Left lung (tissue), 1 donor: ENCODE data around the genes TREM1 and FOXP4.

GRCh38 chr6:39496860-39497317, 174.4 kb upstream of the KCNK16 start:
- PRO-cap: no peak

DNA sequence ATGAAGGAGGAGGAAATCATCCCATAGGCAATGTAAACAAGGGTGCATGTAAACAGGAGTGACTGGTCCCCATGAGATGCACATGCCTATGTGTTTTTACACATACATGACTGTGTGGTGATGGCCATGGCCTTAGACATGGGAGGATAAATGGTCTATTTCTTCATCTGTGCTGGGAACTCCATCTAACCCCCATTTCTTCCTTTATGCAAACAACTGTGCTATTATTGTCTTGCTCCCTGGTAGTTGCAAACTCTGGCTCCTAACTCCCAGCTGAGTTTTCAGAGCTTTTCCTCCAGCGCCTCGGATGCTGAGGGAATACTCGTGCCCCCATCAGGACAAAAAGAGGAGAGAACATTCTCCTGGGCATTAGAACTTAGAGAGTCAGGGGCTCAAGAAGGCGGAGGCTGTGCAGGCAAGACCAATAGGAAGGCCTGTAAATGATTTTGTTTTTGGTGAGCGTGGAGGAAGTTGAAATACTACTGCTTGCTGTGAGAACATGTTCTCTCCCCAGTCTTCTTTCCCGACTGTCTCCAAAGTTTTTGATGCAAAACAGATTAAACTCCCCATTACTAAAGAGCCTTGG, 2.1 kb downstream of the DAAM2 start:
- PRO-cap: no peak

- PRO-cap: no peak
Observed at GRCh38 chr6:39932891-39933602, 1.2 kb downstream of the MOCS1 start.

GRCh38 chr6:40997272-40997969, 41.6 kb downstream of the UNC5CL start:
- PRO-cap: unidirectional peak, plus-strand start at chr6:40997846

- PRO-cap: no peak
Observed at GRCh38 chr6:40998462-40999073, 40.5 kb downstream of the UNC5CL start.

DNA sequence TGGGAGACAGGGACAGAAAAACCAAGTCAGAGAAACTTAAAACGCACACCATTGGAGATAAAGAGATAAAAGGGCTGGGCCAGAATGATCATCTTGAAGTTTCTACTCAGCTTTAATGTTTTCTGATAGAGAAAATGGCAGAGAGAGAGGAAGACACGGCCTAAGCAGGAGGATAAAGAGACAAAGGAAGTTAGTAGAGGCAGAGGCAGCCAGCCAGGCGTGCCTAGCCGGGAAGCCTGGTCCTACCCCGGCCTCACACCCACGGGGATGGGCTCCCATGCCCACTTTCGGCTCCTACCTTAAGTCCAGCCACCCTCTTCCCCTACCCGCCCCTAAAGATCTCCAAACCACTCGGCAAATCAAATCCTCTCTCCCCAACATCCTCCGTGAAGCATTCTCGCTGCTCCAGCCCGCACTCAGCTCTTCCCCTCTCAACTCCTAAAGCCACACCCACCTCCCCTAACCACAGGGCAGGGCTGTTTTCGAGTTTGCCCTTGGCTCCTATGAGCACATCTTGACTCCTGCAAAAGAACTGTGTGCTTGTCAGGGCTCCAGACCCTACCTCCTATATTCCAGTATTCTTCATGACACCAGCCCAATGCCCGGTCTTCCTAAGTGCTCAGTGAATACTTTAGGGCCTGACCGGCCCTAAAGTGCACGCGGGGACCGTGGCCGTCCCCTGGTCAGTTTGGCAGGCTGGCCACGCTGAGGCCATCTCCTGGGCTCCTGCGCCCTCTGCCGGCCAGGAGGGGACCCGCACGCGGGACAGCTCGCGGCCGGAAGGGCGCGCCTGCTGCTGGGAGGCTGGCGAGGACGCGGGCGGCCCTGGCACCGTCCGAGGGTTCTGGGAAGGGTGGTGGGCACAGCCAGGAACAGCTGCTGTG, 11.4 kb downstream of the UNC5CL start:
- PRO-cap: bidirectional peak, plus-strand start at position 510 of the sequence, minus-strand start at position 433 of the sequence; bidirectional peak, plus-strand start at position 773 of the sequence, minus-strand start at position 690 of the sequence

DNA sequence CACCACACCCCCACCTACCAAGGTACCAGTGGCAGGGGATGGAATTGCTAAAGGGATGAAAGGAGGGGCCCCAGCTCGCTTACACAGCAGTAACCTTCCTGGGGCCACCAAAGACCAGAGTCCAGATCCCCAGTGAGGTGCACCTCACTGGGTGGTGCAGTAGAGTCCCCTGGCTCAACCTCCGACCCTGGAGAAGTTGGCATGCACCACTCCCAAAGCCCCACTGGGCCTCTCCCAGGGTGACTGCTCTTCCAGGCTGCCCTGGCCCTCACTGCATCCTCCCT, 821 bp downstream of the UNC5CL start:
- PRO-cap: no peak

- PRO-cap: bidirectional peak, plus-strand start at chr6:41072029, minus-strand start at chr6:41071885
Observed at GRCh38 chr6:41071767-41072180, 382 bp downstream of the OARD1 start.

GRCh38 chr6:41135793-41136659, 18.1 kb downstream of the TREML1 start:
- PRO-cap: no peak

- PRO-cap: unidirectional peak, minus-strand start at chr6:41286679
Observed at GRCh38 chr6:41286255-41287332, at the start of gene TREM1. TREM1 (minus strand) TSS chr6:41286682.

DNA sequence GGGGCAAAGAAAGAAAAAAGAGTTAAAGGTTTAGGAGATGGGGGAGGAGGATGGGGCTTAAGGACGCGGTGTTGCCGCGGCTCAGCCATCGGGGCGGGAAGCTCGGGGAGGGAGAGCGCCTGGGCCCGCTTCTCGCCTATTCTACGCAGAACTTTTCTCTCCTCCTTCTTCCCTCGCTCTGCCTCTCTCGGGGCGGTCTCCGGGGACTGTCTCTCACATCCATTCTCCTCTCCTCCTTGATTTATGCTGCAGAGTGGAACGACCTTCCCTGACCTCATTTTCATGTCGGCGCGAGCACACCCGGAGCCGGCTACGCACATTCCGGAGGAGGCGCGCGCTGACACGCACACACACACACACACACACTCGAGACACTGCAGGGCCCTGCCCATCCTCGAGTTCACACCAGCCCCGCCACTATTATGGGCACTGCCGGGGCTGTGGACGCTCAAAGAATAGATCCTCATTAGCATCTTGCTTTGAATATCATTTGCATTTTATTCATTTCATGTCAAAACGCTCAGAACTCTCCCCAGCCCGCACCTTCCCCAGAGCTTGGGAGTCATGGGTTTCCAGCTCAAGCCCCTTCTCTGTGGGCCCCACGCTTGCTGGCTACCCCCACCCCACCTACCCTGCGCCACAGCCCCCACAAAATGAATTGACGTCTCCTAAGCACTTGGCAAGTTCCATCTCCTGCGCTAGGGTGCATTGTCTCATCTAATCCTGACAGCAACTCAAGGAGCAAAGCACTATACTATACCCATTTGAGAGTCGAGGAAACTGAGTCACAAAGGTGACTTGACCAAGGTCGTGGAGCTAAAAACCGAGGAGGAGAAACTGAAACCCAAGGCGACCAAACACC, 36.8 kb downstream of the NCR2 start:
- PRO-cap: no peak

DNA sequence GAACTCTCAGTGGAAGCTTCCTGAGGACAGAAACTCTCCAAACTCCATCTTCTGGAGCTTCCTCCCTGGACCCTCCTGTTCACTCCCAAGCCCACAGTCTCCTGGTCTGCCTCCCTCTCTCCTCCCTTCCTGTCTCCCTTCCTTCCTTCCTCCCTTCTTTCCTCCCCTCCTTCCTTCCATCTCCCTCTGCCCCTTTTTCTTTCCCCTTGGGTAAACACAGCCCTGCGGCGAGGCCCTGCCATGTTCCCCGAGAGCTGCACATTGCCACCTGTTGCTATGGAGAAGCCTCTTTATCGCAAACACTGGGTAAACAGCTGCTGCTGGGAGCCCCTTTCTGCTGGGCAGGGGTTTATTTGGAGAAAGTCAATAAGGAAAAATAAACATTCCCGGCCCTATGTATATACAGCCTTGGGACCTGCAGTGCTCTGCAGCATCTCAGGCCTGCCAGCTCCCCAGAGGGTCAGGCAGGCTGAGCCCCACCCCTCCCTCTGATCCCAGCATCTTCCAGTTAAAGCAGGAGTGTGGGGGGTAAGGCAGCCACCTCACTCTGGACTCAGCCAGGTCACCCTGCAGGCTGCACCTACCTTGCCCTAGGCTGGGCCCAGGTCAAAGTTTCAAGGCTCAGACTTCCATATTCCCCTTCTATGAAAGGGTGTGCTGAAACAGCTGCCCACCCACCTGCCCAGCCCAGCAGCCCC, 89.4 kb upstream of the FOXP4 start:
- PRO-cap: no peak

DNA sequence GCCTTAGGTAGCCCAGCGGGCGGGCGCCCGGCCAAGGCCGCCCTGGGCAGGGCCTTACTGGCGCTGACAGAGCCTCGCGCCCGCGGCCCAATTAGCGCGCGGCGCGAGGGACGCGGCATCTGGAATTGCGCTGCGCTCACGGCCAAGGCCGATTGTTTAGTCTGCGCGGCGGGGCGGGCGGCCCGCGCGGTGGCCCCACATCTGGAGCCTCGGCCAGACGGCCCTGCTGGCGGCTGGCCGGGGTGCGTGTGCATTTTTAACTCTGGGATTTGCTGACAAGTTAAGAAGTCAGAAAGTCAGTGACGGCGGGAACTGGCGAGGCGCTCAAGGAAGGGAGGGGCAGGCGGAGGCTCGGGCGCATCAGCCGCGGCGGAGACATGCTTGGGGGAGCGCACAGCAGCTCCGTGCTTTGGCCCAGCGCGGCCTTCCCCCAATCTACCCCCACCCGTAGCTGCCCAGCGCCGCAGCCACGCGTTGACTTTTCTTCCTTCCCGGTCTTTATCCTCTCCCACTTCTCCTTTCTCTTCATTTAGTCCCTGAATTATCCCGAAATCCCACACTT, 41.0 kb upstream of the FOXP4 start:
- PRO-cap: bidirectional peak, plus-strand start at position 159 of the sequence, minus-strand start outside the sequence

- PRO-cap: no peak
Observed at GRCh38 chr6:41517895-41518456, 28.2 kb upstream of the FOXP4 start.

DNA sequence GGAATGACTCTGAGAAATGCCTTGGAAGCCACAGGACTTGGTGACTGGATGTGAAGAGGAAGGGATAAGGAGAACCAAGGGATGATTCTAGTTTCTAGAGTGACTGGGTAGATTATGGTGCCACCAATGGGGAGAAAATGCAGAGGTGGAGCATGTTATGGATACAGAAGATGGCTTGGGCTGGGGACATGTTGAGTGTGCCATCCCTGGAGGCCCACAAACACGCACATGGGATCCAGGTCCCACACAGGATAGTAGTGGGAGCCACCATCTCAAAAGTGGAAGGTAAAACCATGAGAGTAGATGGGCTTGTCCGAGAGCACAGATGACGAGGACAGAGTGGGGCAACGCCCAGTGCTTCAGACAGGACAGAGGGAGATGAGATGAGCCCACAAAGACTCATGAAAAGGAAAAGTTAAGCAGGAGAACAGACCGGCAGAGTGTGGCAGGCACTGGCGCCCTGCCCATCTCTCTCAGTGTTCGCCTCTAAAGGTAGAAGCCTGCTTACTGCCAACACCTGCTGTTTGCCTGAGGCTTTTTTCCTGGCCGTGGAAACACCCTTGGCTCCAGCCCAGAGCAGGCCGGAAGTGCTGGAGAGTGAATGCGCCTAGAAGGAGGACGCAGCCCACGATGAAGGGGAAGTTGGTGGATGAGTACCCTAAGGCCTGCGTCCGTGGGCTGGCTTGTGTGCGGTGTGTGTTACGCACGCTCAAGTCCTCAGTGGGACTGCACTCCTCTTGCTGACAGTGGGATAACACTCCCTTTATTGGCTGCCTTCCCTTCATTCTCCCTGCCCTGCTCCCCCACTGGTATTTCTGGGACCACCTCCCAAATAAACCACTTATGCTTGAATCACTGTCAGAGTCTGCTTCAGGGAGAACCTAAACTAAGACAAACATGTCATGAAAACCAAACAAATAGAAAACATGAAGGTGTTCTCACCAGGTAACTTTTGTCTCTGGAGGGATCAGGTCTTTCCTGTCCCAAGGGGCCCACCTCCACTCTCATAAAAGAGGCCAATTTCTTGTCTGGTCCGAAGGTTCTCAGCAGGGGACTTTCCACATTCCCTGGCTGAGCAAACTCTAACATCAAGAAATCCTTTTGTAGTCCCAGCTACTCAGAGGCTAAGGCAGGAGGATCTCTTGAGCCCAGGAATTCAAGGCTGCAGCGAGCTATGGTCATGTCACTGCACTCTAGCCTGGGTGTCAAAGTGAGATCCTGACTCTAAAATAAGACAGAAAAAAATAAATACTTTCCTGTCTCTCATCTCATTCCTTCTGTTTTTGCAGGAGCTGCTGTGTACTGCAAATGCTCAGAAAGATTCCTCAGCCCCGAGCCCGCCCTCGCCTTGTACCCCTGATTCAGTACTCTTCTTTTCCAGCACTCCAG, 9.1 kb upstream of the FOXP4 start:
- PRO-cap: no peak

DNA sequence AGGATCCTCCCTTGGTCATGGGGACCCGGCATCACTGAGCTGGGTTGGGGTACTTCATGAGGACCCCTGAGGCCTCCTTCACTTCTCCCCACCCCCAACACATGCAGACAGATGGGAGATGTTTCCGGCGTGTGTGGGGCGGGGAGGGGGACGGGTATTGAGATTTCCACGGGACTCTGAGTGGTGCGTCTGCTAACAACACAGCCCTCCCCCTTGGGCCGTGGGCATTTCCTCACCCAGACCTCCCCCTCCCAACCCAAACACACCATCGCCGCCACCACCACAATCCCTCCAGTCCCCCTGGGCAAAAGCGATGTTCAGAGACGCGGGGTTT, 911 bp upstream of the FOXP4 start:
- PRO-cap: no peak

- PRO-cap: bidirectional peak, plus-strand start at chr6:41546605, minus-strand start at chr6:41546147
Observed at GRCh38 chr6:41546030-41546771, at the start of gene FOXP4. FOXP4 (plus strand) TSS chr6:41546381.

DNA sequence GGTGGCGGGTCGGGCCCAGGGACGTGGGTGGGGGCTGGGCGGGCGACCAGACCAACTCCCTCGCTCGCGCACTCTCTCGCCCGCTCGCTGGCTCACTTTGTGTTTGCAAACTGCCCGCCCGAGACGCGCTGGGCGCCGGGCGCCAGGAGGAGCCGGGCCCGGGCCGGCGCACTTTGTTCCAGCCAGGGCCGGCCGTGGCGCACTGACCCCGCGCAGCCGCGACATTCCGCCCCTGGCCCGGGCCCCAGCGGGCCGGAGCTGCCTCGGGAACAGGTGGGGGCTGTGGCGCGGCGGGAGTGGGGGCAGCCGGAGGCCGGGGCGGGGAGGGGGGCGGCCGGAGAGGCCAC, 663 bp downstream of the FOXP4 start:
- PRO-cap: unidirectional peak, minus-strand start at position 260 of the sequence

DNA sequence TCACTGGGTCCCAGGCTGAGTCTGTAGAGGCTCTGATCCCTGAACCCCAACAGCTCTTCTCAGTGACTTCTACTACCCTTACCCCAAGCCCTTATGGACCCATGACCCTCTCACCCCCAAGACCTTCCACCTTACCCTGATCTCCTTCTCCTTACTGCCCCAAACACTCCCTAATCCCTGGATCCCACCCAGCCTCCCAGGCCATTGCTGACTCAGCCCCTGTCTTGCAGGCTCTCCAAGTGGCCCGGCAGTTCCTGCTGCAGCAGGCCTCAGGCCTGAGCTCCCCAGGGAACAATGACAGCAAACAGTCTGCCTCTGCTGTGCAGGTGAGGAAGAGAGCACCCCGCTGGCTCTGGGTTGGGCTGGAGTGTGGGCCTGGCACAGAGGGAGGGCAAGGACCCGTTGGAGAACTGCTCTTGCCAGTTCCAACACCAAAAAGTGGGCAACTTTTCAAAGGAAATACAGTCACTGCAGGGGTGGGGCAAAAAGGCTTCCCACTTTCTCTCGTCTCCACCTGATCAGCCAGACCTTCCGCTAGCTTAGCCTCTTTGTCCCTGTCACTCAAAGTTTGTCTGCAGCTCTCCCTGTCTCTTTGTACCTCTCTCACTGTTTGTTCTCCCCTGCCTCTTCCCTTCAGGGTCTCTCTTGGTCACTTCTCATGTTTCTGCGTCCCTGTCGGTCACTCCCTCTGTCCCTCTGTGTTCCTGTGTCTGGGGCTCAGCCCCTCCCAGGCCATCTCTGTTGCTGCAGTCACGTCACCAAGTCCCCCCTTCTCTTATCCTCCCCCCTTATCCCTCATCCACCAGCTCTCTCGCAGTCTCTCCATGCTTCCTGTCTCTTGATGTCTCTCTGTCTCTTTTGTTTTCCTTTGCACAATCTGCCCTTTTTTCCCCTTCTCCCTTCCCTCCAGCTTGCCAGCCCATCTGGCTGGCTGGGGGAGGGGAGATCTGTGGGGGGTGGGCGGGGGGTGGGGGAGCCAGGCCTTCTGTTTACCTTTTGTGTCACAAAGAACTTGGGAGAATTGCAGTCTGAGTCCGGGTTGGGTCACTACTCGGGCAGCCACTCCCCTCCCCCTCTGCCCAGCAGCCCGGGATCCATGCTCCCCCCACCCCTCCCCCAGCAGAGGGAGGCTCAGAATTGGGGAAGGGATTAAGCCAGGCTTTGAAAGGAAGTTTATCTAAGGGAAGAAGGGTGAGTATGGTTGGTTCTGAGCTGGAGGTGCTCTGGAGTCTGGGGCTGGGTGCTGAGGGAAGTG, 32.0 kb downstream of the FOXP4 start:
- PRO-cap: no peak

DNA sequence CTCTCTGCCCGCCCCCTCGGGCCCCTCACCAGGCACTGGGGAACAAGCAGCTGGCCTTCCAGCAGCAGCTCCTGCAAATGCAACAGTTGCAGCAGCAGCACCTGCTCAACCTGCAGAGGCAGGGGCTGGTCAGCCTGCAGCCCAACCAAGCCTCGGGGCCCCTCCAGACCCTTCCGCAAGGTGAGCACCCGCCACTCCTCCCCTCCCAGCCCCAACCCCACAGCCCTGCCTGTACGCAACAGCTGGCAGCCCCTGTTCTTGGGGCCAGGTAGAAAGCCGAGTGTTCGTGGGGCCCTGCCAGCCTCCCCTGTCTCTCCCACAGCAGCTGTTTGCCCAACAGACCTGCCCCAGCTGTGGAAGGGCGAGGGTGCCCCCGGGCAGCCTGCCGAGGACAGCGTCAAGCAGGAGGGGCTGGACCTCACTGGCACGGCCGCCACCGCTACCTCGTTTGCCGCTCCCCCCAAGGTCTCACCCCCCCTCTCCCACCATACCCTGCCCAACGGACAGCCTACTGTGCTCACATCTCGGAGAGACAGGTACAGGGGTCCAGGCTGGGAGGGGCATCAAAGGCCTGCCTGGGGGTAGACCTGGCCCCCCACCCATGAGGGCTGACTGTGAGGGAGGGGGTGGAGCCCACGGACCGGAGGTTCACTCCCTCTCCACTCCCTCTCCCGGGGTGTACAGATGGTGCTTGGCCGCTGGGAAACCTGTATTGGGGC, 41.0 kb downstream of the FOXP4 start:
- PRO-cap: no peak